A172 (cell line): ENCODE results near the genes ADORA1, MYBPH and CHIT1.

GRCh38 chr1:203082908-203083441 is 2.8 kb downstream of the MYOG start:
- RAMPAGE, long total RNA, result no peak

DNA sequence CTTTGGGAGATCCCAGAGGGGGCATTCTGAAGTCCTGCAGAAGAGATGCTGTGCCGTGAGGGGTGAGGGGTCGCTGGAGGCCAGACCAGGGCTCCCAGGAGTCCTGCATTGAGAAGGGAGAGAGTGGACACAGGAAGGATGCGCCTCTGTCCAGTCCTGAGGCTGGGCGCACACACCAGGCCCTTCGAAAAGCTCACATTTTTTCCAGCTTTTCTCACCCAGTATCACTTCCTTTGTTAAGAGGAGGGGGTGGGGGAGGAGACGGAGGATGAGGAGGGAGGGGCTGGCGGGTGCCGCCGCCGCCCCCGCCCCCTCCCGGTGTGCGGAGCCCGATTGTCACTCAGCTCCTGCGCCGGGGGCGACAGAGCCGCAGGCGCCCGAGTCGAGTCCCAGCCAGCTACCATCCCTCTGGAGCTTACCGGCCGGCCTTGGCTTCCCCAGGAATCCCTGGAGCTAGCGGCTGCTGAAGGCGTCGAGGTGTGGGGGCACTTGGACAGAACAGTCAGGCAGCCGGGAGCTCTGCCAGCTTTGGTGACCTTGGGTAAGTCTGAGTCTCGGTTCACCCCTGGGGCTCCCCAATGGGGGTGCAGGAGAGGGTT is at the start of gene ADORA1:
Gene ADORA1 (plus strand): TSS at position 339 of the 599 bp plus-strand sequence.
- RAMPAGE, long total RNA, result no peak

GRCh38 chr1:203129733-203130360 is 2.3 kb downstream of the ADORA1 start:
- RAMPAGE, long total RNA, result no peak

- RAMPAGE, long total RNA, result no peak
Observed at GRCh38 chr1:203133976-203134605, 6.6 kb downstream of the ADORA1 start.

DNA sequence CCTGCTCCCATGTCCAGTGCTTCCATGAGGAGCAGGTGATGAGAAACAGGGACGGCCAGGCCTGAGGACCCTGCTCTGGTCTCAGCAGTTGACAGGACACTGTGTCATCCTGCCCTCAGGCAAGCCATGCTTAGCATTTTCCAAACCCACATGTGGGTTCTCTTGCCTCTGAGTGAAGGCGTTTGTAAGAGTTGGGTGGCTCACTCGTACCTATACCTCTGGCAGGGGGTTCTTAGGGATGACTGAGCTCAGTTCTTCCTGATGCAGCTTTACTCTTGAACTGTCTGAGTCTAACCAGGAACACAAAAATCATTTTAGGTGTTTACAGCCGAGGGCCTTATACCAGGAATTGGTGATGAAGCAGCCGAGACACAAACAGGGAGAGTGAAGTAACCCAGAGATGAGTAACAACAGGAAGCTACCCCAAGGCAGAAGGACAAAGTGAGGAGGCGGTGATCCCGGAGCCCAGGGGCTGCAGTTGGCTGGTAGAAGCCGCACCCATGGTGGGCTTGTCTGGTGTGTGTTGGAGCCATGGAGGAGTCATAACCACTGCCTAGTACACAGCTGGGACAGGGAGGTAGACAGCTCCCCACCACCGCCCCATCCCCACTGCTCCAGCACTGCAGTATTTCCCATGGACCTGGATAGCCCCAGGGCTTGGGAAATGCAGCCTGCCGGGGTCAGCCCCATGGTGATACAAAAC is 21.4 kb downstream of the MYBPH start:
- RAMPAGE, long total RNA, result no peak

DNA sequence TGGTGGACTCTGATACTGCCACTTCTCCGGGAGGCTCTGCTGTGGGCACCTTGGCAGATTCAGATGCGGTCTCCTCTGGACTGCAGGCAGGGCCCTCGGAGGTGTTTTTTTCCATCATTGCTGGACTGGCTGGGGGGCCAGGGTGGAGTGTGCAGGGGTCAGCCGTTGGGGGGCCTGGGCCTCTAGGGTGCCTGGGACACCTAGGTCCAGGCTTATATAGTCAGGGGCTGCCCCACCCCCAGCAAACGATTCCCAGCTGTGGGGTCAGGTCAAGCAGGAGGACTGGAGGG is at the start of gene MYBPH:
Gene MYBPH (minus strand): TSS at position 189 of the 290 bp plus-strand sequence.
- RAMPAGE, long total RNA, result no peak

- RAMPAGE, long total RNA, result no peak
Observed at GRCh38 chr1:203177231-203178026, 1.8 kb upstream of the MYBPH start.

GRCh38 chr1:203229419-203230011 is at the start of gene CHIT1:
Gene CHIT1, minus strand, starts transcription at chr1:203229673.
- RAMPAGE, long total RNA, result no peak

DNA sequence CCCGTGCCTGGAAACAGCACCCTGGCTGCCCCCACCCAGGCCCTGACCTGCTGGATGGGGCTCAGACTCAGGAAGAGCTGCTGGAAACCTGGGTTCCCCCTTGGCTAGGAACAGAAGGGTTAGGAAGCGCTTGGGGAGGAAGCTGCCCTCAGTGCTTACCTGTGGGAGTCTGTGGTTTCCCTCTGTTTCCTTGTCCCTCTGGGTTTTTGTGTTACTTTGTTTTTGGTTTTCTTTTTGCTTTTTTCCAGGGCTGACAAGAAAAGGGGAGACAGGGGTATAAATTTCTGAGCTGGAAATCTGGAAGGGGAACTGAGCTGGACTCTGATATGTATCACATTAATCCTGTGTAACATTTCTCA is 28.0 kb upstream of the BTG2 start:
- RAMPAGE, long total RNA, result no peak

DNA sequence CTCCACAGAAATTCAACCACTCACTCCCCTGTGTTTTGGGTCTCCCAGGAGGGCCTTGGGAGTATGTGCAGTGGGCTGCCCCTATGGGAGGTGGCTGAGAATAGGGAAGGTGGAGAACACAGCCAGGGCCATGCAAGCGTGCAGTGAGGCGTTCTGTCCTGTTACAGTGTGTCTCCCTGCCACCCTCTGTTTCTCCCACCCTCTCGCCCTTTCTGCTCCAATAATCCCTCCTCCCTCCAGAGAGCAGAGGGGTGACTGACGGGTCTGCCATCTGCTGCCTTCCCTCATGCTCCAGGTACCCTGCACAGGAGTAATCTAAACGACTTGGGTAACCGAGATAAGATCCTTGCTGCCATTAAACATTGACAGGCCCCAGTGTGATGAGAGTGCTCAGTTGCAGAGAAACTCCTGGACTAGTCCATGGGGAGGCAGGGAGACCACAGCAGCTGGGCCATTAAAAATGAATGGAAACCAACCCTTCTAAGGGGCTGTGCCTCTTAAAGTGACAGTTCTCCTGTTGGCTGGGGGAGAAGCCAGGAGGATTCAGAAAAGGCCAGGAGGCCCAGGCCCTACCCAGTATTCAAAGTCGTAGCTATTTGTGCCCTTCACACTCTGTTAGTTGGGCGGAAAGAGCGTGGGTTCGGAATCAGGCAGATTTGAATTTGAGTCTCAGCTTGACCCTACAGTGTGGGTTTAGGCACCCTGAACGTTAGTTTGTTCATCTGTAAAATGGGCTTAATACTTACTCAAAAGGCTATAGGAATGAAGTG is 22.4 kb upstream of the BTG2 start:
- RAMPAGE, long total RNA, result no peak

DNA sequence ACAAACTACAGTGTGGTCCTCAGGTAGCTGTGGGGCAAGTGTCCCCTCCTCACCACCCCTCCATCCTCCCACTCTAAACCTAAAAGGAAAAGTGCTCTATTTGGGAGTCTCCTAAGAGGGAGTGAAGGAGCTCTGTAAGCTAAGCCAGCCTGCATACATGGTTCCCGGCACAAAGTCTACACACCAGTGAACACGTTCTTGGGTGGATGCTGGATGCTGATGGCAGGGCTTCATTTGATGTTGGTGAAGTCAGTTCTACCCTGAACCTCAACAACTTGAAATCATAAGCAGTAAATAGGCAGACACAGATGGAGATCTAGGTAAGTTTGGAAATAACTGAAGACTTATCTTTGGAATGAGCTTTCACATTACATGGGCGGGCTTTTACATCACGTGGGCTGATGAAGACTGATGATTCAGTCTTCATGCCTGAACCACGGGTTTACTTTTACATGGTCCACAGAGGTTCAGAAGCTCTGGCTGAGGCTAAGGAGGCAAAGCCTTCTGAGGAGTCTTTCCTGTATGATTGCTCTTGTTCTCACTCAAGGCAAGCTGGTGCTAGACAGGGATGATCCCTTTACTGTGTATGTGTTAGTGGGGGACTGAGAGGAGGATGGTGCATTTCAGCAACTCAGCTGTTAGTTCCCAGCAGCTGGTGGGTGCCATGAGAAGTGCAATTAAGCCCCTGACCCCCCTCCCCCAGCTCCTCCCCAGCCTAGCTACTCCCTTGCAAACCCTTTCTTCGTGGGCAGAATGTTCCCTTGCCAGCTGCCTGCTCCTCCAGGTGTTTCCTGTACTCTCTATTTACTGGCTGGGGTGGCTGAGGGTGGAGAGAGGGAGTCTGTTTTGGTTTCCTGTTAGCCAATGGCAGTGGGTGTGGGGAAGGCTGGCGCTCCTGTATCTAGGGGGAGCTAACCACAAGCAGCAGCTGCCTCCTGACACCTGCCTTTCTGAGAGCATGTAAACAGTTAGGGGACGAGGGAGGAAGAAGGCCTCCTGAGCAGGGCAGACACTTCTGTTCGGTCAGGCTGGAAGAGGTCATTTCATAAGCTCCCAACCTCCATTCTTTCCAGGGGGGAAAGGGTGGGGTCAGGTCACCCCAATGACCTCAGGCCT is 15.3 kb downstream of the BTG2 start:
- RAMPAGE, long total RNA, result no peak

DNA sequence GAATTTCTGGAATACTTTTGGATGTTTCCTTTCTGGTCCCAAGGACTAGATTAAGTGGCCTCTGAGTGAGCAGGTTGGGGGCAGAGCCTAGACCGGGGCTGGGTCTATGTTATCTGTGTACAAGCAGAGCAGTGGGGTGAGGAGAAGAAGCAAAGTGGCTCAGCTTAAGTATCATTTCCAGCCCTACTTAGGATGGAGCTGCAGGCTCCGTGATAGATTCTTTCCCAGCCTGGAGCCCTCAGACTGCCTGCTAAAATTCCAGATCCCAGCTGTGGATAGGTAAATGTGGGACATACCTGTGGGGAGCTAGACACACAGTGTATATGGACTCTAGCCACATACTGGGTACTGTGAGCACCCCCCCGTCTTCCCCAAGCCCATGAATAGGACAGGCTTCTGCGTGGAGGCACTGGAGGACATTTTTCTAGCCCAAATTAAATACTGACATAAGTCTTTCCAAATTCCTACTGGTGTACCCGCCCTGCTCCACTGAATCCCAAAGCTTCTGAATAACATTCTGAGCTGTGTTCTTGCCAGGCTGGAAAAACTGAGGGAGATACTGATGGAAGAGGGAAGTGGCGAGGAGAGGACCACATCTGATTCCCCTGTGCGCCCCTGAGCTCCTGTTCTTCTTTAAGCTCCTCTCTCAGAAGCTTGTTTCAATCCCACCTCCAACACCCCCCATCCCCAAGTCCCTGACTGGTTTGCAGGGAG is 6.7 kb downstream of the FMOD start:
- RAMPAGE, long total RNA, result no peak

- RAMPAGE, long total RNA, result no peak
Observed at GRCh38 chr1:203361827-203362445, 11.0 kb upstream of the FMOD start.

DNA sequence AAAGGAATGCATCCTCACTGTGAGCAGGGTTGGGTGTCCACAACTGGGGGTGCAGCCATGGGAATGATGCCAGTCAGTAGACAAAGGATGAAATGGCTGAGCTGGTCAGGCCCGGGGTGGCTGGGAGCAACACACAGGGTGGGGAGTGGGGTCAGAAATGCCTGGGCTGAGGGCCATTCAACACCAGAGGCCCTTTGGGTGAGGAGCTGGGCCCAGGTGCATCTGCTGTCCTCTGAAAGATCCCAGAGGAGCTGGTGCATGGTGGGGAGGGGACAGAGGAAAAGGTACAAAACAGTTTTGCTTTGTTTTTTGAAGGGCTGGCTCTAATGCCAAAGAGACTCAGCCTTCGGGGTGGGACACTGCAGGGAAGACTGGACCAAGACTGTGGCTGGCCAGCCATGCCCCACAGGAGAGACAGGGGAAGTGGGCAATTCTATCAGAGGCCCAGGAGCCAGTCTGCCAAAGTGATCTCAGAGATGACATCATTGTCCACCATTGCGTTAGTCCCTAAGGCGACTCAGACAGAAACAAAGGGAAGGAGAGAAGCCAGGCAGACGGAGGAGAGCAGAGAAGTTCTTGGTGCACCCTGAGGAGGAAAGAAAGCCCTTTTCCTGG is 26.2 kb downstream of the OPTC start:
- RAMPAGE, long total RNA, result no peak

- RAMPAGE, long total RNA, result no peak
Observed at GRCh38 chr1:203597258-203598135, 29.1 kb upstream of the ATP2B4 start.

DNA sequence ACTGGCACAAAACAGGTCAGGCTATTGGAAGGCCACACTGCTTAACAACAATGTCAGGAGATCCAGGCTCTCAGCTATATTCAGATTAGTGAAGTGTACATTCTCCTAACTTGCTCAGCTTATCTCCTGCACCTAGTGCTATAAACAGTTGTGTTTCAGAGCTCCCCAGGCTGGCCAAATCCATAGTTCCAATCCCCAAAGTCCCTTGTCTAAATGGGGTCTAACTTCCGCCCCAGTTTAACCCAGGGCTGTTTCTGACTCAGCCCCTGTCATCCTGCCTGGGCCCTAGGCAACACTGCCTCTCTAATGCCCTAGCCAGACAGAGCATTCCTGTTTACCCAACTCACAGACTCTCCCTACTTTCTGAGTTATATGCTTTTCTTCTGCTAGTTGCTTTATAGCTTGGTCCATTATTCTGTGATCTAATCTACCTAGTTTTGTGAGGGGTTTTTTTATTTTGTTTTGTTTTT is 18.4 kb downstream of the ATP2B4 start:
- RAMPAGE, long total RNA, result no peak

GRCh38 chr1:203667340-203668240 is 41.0 kb downstream of the ATP2B4 start:
- RAMPAGE, long total RNA, result no peak

DNA sequence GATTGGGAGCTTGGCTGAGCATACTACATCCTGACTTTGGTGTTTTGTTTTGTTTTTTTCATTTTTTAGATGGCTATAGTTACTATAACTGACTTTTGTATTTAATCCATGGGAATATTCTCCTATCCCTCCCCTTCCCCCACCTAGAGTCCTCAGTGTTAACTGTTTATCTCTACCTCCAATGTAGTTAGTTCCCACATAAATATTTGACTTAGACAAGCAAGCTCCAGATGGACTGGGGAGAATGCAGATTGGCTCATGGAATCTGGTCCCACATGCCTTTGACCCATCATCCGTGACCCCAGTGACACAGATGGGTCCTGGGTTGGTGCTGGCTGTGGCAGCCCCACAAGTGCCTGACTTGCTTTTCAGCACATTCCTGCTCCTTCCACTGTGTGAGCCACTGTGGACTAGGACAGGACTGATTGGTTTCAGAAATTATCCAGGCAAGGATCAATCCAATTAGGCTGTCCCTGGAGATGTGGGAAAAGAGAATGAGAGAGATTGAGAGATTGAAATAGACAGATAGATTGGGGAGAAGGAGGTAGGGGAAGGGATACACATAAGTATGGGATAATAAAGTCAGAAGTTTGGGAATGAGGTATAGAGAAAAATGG is 41.8 kb downstream of the ATP2B4 start:
- RAMPAGE, long total RNA, result no peak

- RAMPAGE, long total RNA, result no peak
Observed at GRCh38 chr1:203675417-203675970, 48.9 kb downstream of the ATP2B4 start.

DNA sequence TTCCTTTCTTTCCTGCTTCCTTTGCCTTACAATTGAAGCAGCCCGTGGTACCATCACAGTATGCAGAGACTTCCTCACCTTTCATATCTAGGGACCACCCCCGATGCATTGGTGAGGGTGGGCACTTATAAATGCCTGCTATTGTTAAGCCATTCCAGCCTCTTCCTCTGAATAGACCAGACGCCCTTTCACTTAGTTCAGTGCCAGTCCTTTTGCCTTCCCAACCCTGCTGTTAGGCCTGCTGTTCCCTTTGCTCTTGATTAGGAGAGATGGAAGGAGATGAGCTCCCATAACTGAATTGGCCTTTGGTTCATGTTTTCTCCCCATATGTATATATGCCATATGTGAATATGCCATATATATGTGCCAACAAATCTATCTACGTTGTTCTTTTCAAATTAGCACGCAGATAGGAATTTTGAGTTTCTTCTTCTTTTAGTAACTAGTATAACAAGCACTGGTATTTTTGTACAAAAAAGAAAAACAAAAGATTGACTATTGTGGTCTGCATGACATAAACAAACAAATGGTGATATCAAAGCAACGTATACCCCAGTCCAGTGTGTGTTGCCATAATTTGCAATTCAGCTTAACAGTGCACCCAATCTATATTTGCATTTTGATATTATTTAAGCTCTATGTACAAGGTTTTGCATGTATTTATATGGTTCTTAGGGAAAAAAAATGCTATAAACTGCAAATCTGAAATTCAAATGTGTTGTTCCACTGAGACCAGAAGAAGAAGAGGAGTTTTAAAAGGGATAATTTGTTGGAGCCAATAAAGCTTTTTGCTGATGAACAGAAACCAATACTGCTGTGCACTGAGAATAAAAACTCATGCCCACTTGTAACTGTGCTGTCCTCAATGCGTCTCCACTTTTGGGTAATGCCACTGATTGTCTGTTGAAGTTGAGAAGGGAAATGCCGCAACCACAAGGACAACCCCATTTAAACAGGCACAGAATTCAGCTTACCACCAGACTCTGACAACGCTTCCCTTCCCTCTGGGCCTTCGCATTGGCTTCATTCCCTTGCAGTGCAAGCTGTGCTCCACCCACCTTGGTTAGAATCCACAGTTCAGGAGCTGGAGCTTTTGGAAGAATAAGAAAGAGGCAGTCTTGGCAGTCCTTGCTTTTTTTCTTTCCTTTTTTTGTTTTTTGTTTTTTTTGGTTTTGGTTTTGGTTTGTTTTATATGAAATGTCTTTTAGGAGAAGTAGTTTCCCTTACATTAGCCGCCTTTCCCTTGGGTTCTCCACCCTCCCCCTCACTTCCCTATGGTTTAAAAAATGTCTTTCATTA is 21.3 kb upstream of the LAX1 start:
- RAMPAGE, long total RNA, result no peak